Metastatic Breast Carcinoma in the Ovary (tissue), 3 donors: ENCODE measurements around the genes IGBP1, DGAT2L6, DLG3, CXorf65 and ITGB1BP2.

GRCh38 chrX:68432681-68432857 lies 726 bp downstream of the OPHN1 start:
- PRO-cap, 3 experiments = no peak in any of the 3 experiments

DNA sequence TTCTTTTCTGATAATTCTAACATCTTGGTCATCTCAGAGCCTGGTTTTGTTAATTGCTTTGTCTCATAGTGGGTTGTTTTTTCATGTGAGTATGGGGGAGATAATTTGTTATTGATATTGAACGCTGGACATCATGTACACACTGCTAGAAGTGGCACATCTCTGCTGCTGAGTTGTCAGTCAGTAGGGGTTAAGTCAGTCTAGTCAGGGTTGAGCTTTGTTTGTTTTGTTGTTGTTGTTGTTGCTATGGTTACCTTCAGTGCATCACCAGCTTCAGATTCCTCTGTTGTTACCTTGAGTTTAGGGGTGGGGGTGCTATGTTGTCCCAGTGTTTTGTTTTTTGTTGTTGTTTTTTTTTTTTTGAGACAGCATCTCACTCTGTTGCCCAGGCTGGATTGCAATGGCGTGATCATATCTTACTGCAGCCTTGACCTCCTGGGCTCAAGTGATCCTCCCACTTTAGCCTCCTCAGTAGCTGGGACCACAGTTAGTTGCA lies 10.0 kb downstream of the YIPF6 start:
- PRO-cap, 3 experiments = no peak in any of the 3 experiments

DNA sequence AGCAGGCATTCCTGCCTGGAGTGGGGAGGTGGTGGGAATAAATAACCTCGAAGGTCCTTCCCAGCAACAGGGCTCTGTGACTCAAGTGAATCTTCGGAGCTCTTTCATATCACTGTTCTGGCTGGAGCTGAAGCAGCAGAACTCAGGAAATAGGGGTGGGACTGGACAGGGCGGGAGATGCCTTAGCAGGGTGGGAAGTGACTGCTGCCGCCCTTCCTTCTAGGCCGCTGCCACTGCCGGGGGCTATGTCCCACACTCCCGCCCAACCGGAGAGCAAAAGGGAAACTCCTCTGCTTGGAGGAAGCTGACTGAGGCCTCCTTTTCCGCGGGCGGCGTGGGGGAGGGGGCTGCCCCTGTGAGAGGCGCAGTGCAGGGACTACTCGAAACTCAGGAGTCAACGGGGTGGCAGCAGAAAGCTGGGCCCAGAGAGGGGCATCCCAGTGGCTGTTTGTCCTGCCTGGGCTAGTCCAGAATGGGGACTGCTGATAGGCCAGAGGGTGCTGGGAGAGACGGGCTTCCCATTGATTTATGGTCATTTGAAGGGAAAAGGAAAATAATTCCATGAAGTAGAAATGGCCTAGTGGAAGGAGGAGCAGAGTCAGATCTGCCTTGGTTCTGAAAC lies 36.9 kb downstream of the STARD8 start:
- PRO-cap, 3 experiments = peak in 2 of 3 experiments; most common minus-strand start position 114 of the sequence (in 2)

GRCh38 chrX:68686479-68687196 lies 39.2 kb downstream of the STARD8 start:
- PRO-cap, 3 experiments = no peak in any of the 3 experiments

DNA sequence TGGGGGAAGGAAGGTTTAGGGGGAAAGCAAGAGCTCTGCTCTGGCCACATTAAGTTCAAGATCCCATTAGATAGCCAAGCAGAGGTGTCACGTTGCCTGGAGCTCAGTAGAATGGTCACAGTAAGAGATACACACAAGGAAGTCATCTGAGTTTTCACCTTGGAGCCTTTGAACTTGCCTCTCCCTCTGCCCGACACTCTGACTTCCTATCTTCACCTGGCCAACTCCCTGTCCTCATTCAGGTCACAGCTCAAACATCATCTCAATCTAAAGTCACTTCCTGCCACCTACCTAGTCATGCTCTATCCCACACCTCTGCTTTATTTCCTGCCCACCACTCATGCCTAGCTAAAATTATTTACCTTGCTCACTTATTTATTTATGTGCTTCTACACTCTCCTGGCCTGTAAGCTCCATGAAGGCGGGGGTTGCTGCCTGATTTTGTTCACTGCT lies 40.1 kb downstream of the EFNB1 start:
- PRO-cap, 3 experiments = no peak in any of the 3 experiments

GRCh38 chrX:69149377-69150146 lies 15.7 kb downstream of the PJA1 start:
- PRO-cap, 3 experiments = no peak in any of the 3 experiments

DNA sequence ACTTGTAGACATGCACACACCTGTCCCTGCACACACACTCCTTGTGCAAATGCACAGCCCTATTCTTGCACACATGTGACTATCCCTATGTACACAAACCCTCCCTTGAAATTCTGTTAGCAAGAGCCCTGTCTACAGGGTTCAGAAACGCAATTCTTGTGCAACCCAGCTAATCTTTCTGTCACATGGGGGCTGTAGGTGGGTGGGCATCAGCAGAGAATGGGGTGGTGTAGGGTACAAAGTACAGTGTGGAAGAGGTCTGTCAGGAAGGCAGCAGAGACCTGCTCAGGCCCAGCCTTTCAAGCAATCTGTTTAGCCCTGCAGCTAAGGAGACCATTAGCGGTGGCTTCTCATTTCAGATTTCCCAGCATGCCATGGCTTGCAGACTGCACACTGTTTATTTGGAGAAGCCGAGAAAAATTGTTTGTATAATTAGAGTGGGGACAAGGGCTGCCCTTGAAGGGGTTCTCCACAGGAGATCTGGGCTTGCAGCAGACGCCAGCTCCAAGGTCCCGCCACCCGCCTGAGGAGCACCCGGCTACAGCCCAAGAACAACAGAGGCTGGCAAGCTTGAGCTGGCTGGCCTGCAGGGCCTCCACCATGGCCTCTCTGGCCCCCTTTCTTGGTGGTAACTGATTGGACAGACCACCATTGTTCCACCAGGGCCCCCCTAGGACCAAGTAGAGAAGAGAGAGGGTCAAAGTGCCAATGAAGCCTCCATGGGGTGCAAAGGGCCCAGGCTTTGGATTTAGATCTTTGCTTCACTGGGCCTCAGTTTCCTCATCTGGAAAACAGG lies 144.1 kb upstream of the PJA1 start:
- PRO-cap, 3 experiments = no peak in any of the 3 experiments

DNA sequence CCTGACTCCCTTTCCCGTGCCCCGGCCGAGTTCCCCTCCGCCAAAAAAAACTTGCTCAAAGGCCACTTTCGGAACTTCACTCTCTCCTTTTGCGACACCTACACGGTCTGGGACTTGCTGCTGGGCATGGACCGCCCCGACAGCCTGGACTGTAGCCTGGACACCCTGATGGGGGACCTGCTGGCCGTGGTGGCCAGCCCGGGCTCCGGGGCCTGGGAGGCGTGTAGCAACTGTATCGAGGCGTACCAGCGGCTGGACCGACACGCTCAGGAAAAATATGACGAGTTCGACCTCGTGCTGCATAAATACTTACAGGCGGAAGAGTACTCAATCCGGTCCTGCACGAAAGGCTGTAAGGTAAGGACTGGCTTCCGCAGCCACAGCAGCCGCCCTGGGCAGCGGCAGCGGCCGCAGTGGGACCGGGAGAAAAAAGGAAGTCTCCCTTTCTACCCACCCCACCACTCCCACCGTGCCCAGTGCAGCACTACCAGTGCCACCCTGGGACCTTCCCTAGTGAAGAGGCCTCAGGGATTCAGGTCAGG lies 1.7 kb downstream of the NALF2 start:
- PRO-cap, 3 experiments = no peak in any of the 3 experiments

DNA sequence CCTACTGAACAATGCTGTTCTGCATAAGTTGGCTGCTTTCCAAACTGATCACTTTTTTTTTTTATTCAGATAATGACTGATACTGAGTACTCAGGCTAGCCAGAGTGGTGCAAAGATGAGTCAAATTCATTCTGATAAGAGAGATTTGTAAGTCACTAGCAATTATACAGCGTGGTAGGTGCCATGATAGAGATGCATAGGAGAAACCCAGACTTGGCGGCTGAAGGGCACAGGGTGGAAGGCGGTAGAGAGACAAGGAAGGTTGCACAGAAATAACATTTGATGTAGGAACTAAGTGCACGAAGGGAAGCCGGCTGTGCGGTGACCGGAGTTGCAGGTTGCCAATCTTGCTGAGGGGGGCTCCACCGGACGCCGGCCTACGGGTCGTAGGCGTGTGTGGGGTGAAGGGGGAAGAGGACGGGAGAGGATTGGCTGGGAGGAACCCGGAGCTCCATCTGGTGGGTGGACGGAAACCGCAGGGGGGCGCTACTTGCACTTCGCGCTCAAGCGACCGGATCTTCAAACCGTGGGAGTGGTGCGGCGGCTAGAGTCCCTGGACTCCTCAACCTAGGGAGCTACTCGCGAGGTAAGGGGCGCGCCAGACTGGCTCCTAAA lies at the start of gene IGBP1:
Gene IGBP1 (plus strand): TSS at position 493 of the 615 bp plus-strand sequence.
- PRO-cap, 3 experiments = peak in 3 of 3 experiments; most common plus-strand start position 522 of the sequence (in 2); most common minus-strand start position 396 of the sequence (in 2)

- PRO-cap, 3 experiments = no peak in any of the 3 experiments
Observed at GRCh38 chrX:70177381-70177580, at the start of gene DGAT2L6. TSS of gene DGAT2L6 (plus strand) at chrX:70177483.

DNA sequence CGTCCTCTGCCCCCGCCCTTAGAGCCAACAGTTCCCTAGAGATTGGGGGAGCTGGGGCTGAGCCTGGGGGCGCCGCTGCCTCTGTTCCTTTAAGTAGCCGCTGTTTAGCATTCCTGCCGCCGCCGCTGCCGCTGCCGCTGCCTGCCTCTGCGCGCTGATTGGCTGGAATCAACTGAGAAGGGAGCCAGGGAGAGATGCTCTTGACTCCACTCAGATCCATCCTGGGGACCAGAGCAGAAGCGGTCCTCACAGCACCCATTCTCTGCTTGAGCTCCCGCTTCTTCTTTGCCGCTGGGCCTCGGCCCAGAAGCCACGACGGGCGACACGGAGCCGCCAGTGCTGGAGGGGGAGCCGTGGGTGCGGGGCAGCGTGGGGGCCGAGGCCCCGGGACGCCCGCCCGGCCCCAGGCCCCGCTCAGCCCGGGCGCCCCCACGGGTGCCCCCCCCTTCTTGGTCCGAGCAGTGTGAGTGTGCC lies at the start of gene DLG3:
Gene DLG3 (plus strand): TSS at position 204 of the 474 bp plus-strand sequence.
- PRO-cap, 3 experiments = no peak in any of the 3 experiments

- PRO-cap, 3 experiments = no peak in any of the 3 experiments
Observed at GRCh38 chrX:70930302-70930841, 524 bp downstream of the SLC7A3 start.

DNA sequence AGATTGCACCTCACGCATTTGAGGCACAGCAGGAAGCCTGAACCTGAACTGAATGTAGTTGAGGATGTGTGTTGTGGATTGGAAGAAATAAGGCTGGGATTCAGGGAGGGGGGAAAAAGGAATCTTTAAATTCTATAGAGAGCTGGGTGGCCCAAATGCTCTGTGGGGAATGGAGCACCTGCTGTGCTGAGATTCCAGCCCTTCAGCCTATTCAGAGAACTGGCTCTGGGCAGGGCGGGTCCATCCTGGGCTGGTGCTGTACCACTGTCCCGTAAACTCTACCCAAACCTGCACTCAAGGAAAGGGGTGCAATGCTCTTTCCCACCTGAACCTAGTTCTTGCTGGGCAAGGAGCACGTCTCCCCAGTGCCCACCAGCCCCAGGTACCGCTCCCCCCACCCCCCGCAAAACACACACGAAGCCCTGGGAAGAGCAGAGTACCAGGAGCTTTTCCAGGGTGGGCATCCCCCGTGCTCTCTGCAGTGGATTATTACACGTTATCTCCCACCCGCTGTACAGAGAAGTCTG lies 4.2 kb downstream of the FOXO4 start:
- PRO-cap, 3 experiments = no peak in any of the 3 experiments

DNA sequence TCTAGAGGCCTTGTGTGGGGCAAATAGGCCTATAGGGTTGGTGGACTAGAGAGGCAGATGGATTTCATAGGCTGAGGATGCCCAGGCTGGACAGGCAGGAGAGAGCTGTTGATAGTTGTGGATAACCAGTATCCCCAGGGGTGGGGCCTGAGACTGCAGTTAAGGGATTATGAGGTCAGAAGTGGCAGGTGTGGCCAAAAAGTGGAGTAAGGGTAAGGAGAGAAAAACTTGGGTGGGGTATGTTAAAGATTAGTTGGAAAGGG lies at the start of gene CXorf65:
Gene CXorf65 (minus strand): TSS at position 123 of the 263 bp plus-strand sequence.
- PRO-cap, 3 experiments = no peak in any of the 3 experiments

GRCh38 chrX:71124088-71124618 lies 5.8 kb downstream of the MED12 start:
- PRO-cap, 3 experiments = no peak in any of the 3 experiments

- PRO-cap, 3 experiments = no peak in any of the 3 experiments
Observed at GRCh38 chrX:71183271-71183754, 38.7 kb downstream of the NLGN3 start.

- PRO-cap, 3 experiments = peak in 1 of 3 experiments; most common plus-strand start chrX:71301750 (in 1)
Observed at GRCh38 chrX:71300937-71302189, at the start of gene ITGB1BP2. TSS of gene ITGB1BP2 (plus strand) at chrX:71301750.

DNA sequence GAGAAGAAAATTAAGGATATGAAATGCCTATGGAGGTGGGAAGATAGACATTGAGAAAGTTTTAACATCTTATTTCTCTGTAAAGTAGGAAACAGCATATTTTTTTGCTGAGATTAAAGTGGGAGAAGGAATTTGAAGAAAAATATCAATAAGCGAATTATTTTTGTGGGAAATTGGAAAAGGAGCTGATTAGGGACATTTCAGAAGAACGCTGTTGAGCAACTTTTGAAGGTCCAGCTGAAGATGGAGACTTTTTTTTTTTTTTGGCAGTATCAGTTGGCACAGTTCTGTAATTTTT lies 66.0 kb downstream of the TAF1 start:
- PRO-cap, 3 experiments = no peak in any of the 3 experiments

- PRO-cap, 3 experiments = no peak in any of the 3 experiments
Observed at GRCh38 chrX:71537772-71538152, 4.9 kb downstream of the OGT start.

- PRO-cap, 3 experiments = no peak in any of the 3 experiments
Observed at GRCh38 chrX:71573999-71575039, 3.9 kb upstream of the GCNA start.